ENCODE measurements around the genes ZFR, NPR3, ADAMTS12 and RAI14.

- PRO-cap, result no peak
- RAMPAGE, long total RNA, 2 experiments, result no peak in any of the 2 experiments
Observed at GRCh38 chr5:32173780-32174024, 417 bp downstream of the GOLPH3 start.

DNA sequence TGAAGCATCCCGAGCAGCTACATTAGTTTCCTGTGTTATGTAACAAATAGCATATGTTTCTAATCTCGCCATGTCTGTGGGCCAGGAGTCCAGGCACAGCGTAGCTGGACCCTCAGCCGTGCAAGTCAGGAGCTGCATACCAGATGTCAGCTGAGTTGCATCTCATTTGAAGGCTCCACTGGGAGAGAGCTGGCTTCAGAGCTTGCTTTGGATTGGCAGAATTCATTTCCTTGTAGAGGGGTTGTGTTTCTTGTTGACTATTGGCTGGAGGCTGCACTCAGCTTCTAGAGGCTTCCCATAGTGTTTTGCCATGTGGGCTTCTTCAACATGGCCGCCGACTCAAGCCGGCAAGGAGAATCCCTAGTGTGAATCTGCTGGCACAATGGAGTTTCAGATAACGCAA lies 16.1 kb upstream of the GOLPH3 start:
- PRO-cap, result no peak
- RAMPAGE, long total RNA, 2 experiments, result no peak in any of the 2 experiments

GRCh38 chr5:32221775-32222131 lies 47.6 kb upstream of the GOLPH3 start:
- PRO-cap, result unidirectional peak, plus-strand start at chr5:32221897
- RAMPAGE, long total RNA, 2 experiments, result no peak in any of the 2 experiments

GRCh38 chr5:32274447-32274997 lies 38.2 kb downstream of the MTMR12 start:
- PRO-cap, result no peak
- RAMPAGE, long total RNA, 2 experiments, result no peak in any of the 2 experiments

GRCh38 chr5:32390164-32390764 lies 54.3 kb downstream of the ZFR start:
- PRO-cap, result no peak
- RAMPAGE, long total RNA, 2 experiments, result no peak in any of the 2 experiments

- PRO-cap, result unidirectional peak, minus-strand start at chr5:32444485; bidirectional peak, plus-strand start at chr5:32444809, minus-strand start at chr5:32444738
- RAMPAGE, long total RNA, 2 experiments, result start-site peak on the minus strand in 1 of 2 experiments, at chr5:32444493-32444738 at its widest, 181 to 2,715 reads per replicate
Observed at GRCh38 chr5:32444405-32445196, at the start of gene ZFR. Gene ZFR (minus strand): TSS chr5:32444740.

GRCh38 chr5:32511886-32512085 lies 67.2 kb upstream of the ZFR start:
- PRO-cap, result no peak
- RAMPAGE, long total RNA, 2 experiments, result no peak in any of the 2 experiments

DNA sequence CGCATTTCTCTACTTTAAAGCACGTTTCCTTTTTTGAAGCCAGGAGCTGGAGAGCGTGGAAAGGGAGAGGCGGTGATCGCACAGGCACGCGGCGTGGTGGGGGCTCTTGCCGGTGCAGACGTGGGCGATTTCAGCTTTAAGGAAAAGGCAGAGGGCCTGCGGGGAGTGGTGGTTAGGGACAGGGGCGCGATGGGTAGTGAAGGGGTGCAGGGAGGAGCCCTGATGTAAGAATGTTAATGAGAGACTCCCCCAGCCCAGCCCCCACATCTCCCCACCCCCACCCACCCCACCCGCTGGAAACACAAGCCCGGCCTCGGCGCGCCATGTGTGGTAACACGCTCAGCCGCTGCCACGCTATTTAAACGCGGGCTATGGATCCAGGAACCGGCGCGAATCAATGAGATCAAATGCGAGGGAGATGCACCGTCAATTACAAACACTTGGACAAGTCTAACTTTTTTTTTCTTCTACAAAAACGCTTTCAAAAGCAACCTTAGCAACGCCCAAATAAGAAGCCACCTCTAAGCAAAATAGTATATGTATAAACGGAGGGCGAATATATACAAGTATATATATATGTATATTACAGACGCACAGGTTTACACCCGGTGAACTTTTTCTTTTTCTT lies at the start of gene NPR3:
Gene NPR3, plus strand, starts transcription at position 387 of the 628 bp plus-strand sequence.
- PRO-cap, result no peak
- RAMPAGE, long total RNA, 2 experiments, result no peak in any of the 2 experiments

GRCh38 chr5:32713289-32714546 lies 2.6 kb downstream of the NPR3 start:
- PRO-cap, result no peak
- RAMPAGE, long total RNA, 2 experiments, result no peak in any of the 2 experiments

- PRO-cap, result no peak
- RAMPAGE, long total RNA, 2 experiments, result no peak in any of the 2 experiments
Observed at GRCh38 chr5:33230459-33231199, 210.1 kb upstream of the TARS1 start.

DNA sequence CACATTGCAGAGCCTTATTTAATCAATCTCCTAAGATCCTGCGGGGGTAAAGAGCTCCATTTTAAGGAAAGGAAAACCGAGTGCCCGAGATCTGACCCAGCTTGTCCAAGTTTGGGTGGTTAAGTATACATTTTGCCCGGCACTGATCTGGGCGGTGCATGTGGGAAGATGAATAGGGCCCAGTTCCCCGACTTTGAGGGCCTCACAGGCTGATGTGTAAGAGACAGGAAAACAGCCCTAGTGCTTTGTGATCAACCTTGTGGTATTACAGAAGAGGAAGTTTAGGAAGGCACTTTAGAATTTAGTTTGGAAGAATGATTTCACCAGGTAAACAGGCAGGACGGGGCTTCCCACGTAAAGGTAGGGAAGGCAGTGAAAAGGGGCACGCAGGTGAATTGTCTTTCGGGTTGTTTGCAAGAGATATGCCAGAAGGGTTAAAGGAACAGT lies 763 bp downstream of the TARS1 start:
- PRO-cap, result no peak
- RAMPAGE, long total RNA, 2 experiments, result no peak in any of the 2 experiments

DNA sequence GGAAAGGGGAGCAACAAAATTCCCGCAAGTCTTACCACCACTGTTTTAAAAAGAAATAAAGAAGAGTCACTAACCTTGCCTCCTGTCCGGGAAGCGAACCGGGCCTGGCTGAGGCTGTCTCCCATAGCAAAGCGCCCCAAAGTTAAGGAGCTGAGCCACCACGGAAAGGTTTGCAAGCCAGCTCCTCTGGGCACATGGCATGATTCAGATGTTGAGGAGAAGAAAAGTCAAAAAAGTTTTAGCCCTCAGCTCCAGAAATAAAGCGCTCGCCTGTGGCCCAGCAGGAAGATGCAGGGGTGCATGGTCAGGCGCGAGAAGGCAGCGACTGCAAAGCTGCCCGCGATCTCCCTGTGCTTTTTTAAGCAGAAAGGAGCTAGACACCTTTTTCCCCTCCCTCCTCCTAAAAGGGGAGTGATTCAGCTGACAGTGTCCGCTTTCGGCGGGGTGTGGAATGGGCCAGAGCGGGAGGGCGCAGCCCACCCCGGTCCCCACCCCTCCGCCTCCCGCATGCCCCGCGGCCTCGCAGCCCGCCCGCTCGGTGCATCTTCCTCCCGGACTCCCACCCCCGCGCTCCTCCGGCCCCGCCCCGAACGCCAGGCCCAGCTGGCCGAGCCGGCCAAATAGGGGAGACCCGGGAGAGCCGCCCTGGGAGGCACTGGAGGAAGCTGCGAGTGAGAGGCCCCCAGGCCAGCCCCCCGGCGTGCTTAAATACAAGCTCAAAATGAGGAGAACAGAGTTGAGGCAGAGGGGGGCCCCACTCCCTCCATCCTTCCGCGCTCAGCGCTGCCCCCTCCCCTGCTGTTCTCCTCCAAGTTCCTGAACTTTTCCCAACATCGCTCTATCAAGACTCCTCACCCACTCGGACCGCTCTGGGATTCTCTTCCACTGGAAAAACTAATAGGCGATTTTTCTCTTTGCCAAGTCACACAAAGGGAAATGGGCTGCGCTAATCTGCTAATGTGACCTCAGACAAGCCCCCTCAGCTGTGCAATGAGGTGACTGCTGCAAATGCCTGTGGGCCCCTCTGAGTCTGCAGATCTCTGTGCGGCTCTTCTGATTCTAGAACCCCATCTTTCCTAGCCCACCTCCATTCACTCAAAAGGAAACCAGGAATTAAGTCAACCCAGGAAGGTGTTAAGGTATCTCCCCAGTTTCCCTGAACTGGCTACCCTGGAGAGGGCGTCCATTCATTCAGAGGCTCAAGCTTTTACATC lies at the start of gene ADAMTS12:
Gene ADAMTS12, minus strand, starts transcription at position 335 of the 1,214 bp plus-strand sequence.
- PRO-cap, result bidirectional peak, plus-strand start at position 637 of the sequence, minus-strand start at position 561 of the sequence
- RAMPAGE, long total RNA, 2 experiments, result start-site peak on the minus strand in 2 of 2 experiments, centred at positions 342 to 356 of the sequence, 71 to 78 reads per replicate

DNA sequence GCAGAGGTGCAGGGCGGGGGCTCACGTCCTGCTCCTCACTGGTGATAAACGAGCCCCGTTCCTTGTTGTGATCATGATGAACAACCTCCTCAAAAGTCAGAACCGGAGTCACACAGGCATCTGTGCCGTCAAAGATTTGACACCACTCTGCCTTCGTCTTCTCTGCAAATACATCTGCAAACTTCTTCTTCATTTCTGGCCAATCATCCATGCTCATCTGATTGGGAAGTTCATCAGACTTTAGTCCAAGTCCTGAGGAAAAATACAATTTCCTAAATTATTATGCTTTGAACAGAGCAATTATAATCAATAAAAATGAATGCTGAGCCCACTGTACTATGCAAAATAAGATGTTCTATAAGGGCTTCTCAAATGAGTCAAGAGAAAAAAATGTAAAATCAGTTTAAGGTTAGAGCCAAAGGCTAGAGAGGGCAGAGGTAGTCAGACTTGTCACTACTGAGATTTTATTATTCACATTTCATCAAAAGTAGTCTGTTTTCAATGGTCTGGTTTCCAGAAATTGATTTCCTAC lies 4.8 kb upstream of the SLC45A2 start:
- PRO-cap, result no peak
- RAMPAGE, long total RNA, 2 experiments, result no peak in any of the 2 experiments

GRCh38 chr5:34058387-34059014 lies 15.5 kb upstream of the C1QTNF3 start:
- PRO-cap, result no peak
- RAMPAGE, long total RNA, 2 experiments, result no peak in any of the 2 experiments

- PRO-cap, result no peak
- RAMPAGE, long total RNA, 2 experiments, result no peak in any of the 2 experiments
Observed at GRCh38 chr5:34498775-34499522, 157.2 kb upstream of the RAI14 start.

DNA sequence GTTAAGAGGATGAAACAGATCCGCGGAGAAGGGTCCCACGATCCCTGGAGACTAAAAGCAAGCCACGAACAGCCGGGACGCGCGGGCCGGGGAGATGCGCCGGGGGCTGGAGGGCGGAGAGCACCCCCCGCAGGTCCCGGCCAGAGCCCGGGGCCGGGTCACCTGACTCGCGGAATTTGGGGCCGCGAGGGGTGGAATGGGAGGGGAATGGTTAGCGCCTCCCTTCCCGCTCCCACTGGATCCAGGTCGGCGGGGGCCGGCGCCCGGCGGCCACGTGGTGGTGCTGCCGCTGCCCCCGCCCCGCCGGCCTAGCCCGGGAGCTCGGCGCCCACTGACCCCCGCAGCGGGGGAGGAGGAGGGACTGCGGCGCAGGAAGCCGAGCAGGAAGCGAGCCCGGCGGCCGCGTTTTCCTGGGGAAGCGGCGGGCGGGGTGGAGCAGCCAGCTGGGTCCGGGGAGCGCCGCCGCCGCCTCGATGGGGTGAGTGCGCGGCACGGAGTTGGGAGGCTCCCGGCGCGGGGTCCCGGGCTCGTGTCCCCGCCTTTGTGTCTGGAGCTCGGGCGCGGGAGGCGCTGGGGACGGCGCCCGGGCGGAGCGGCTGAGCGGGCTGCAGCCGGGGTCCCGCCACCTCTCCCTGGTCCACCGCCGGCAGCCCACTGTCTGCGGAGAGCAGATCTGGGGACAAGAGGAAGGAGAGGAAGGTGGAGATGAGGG lies at the start of gene RAI14:
Gene RAI14, plus strand, starts transcription at position 331 of the 712 bp plus-strand sequence.
- PRO-cap, result bidirectional peak, plus-strand start at position 341 of the sequence, minus-strand start at position 164 of the sequence
- RAMPAGE, long total RNA, 2 experiments, result no peak in any of the 2 experiments

GRCh38 chr5:34657382-34657515 lies 1.1 kb downstream of the RAI14 start:
- PRO-cap, result no peak
- RAMPAGE, long total RNA, 2 experiments, result no peak in any of the 2 experiments

DNA sequence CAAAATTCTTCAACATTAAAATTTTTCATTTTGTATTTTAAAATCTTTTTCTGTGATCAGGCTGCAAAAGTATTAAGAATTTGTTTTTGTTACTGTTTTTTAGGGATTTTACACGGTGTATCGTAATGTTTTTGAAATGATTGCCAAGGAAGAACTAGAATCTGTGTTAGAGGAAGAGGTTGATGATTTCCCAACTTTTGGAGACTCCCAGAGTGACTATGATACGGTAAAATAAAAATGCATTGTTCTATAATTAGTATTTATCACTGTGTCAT lies 6.6 kb downstream of the DNAJC21 start:
- PRO-cap, result no peak
- RAMPAGE, long total RNA, 2 experiments, result no peak in any of the 2 experiments

DNA sequence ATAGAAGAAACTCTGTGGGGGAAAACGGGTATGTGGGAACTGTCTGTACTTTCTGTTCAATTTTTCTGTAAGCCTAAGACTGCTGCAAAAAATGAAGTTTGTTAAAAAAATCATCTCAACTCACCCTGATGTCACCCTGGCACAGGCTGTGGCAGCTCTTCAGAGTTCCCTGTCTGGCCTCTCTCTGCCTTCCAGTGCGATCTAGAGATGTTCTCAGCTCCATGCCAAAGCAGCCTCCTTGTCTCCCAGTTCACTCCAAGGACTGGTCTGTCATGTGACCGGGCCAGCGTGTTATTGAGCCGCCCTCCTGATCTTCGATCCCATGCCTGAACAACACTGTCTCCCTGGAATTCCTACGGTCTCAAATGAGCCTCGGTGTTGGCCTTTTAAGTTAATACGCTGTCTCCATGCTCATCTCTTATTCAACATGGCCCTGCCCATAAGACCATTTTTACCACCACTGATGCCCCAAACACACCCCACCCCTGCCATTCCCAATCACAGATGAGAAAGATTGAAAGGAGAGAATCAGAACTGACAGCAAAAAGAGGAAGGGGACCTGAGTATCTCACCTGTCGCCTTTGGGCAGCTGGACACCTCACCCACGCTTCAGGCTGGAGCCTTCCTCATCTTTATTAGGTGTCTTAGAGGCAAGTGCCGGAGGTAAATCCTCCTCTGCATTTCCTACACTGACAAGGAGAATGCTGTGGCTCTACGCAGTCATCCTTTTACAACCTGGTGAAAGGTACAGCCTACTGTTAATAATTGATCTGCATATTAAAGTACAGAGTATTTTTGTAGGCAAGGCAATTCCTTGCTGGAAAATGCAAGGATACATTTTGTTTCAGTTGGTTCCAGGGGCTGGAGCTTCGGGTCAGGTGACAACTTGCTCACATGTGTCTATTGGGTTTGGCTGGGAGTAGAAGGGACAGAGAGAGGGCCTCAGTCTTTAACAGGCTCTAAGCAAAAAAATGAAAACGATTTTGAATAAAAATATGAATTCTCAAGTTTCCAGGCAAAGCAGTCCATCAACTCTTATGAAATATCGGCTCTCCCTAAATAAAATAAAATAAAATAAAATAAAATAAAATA lies 35.0 kb downstream of the PRLR start:
- PRO-cap, result no peak
- RAMPAGE, long total RNA, 2 experiments, result no peak in any of the 2 experiments

GRCh38 chr5:35198559-35199490 lies 31.5 kb downstream of the PRLR start:
- PRO-cap, result no peak
- RAMPAGE, long total RNA, 2 experiments, result no peak in any of the 2 experiments